Ureter (tissue), 1 donor: ENCODE data around the gene PANK3.

DNA sequence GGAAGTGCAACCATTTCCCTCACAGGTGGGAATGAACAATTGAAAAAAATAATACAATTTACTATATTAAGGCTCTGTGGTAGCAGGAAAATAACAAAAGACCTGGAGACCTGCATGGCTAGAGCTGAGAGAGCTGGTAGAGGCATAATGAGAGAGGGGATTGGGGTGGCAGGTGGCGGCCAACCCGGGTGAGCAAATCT is 86.7 kb upstream of the ATP10B start:
- PRO-cap = no peak

DNA sequence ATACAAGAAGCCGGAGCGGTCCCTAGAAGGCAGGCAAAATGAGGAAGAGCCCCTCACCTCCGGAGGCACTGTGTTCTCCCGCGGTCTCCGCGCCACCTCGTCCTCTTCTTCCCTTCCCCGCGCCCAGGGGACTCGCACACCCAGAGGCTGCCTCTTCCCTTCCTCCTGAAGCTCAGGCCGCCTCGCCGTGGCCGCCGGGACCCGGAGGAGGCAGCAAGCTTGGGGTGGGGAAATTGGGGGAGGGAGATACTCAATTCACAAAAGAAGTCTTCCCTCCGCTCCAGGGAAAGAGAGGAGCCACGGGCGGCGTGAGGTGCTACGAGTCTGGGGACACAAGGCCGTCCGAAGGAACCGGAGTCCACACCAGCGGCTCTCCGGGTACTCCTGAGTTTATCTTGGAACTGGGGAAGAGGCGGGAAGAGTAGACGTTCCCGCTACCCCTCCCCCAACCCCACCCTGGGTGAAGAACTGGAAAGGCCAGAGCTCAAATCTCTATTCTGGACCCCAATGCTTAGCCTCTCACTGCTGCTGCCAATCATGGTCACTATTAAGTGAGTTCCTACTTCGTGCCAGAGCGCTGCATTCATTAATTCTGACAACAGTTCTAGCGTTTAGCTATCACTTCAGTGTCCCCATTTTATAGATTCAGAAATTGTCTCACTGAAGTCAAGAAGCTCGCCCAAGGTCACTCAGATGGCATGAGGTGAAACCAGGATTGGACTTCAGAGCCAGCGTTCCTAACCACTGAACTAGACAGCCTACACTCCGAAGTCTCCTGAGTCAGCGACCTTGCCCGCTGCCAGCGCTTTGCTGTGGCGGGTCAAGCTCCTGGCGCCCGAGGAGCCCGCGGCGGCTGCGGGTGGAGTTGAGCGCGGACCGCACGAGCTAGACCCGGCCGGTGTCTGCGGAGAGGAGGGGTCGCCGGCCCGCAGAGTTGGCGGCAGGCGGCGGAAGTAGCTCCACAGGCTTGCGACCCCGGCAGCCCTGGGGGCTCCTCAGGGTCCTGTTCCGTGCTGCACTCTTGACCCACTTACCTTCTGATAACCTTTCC is 1.8 kb upstream of the GABRB2 start:
- PRO-cap = no peak

- PRO-cap = no peak
These were observed 482 bp upstream of the GABRA1 start for GRCh38 chr5:161847436-161847839.

DNA sequence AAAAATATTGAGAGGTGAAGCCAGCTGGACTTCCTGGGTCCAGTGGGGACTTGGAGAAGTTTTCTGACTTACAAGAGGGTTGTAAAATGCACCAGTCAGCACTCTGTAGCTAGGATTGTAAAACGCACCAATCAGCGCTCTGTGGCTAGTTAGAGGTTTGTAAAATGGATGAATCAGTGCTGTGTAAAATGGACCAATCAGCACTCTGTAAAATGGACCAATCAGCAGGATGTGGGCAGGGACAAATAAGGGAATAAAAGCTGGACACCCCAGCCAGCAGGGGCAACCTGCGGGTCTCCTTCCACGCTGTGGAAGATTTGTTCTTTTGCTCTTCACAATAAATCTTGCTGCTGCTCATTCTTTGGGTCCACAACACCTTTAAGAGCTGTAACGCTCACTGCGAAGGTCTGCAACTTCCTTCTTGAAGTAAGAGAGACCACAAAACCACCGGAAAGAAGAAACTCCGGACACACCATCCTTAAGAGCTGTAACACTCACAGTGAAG is 201.2 kb downstream of the GABRG2 start:
- PRO-cap = no peak

GRCh38 chr5:163153568-163153780 is 283.9 kb upstream of the CCNG1 start:
- PRO-cap = no peak

DNA sequence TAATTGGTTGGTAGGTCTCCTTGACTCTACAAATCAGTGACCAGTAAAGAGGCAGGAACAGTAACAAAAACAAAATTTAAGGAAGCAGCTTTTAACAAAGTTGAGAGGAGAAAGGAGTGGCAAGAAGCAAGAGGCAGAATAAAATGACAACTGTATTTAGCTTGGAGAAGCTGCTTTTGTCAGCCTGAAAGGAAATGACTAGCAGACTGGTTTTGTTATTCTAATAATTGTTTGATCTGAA is 489.7 kb upstream of the TENM2 start:
- PRO-cap = no peak

GRCh38 chr5:167573197-167574363 is 594.8 kb downstream of the TENM2 start:
- PRO-cap = no peak

GRCh38 chr5:167945512-167946130 is 345.8 kb upstream of the WWC1 start:
- PRO-cap = no peak

DNA sequence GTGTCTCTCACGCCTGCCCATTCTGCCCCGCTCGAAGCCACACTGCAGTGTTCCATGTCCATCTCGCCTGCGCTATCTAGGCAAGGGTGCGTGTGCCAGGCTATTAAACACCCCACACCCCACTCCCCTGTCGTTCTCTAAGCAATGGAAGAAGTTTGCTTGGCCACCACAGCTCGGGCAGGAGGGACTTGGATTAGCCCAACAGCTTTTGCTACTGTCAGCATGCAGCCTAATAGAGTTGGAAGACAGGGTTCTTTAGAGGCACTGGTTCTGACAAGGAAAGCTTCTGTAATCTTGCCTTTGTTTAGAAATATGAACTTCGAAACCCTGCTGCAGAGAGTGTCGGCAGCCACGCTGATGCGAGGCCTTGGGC is 268.6 kb upstream of the WWC1 start:
- PRO-cap = no peak

- PRO-cap = no peak
These were observed 10.5 kb downstream of the WWC1 start for GRCh38 chr5:168301804-168302478.

DNA sequence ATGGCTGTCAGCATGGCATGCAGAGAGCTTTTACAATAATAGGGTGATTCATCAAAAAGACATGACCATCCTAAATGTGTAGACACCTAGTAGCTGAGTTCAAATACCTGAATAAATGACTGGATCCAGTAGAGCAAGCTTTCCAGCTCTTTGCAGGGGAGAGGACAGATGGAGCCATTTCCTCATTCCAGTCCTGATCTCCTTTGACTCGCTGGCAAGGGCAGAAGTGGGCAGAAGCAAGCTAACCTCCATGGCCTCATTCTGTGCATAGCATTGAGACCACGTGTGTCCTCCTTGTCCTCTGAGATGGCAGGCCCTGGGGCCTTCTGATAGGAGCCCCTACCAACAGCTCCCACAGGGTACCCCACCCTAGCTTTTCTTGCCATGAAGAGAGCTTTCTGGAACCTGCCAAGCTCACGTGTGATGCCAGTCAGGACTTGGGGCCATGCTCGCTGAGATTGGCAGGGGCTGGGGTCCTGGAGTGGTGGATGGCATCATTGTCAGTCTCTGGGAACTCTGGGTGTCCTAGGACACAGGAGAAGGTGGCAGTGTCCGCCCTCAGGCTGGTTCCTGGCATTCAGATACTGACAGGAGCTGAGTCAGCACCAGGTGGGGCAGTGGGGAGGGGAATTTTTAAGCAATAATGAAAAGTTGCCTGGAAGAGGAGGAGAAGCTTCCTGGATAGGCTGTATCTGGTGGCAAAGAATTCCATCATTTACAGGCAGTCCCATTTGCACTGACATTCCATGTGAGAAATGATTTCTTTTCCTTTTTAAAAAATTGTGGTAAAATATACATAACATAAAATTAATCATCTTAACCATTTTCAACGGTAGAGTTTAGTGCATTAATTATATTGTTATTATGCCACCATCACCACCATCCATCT is 33.7 kb downstream of the WWC1 start:
- PRO-cap = no peak

DNA sequence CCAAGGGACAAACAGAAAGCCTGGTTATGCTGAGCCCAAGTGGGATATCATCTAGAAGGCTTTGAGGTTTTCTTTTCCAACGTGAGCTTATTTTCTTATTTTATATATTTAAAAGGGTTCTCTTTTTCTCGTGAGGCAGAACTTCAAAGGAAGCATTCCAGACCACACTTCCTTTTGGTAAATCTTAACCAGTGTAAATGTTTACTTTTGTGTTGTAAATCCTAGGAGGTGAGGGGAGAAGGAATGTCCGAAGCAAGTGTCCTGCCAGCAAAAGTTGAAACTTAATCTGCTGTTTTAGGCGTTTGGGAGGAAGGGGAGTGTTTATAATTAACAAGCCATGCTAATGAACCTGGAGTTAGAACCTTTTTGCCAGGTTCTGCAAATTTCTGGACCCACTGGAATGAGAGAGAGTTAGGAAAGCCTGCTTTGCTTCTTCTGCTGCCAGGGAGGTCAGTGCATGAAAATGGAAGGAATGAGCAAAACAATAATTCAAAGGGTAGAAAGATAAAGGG is 37.9 kb downstream of the WWC1 start:
- PRO-cap = no peak

DNA sequence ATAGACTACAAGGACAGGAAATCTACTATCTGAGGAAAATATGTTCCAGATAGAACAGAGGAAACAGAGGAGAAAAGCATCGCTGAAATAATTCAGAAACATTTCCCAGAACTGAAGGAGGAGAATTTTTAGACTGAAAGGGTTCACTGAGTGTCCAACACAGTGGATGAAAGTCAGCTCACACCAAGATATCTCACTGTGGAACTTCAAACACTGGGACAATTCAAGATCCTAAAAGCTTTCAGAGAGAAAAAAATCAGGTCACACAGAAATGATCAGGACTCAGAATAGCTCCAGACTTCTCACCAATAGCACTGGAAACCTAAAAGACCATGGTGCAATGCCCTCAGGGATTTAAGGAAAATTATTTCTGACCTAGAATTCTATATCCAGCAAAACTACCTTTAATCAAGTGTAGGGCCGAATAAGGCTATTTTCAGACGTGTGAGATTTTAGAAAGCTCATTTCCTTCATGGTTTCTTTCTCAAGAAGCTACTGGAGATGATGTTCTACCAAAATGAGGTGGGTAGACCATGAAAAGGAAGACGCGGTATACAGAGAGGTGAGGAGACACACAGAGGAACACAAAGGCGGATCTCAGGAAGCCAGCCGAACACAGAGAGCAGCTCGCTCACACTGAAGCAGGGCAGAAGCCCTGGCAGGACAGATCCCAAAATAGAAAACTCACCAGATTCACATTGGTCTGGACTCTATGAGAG is 93.0 kb upstream of the RARS1 start:
- PRO-cap = no peak

DNA sequence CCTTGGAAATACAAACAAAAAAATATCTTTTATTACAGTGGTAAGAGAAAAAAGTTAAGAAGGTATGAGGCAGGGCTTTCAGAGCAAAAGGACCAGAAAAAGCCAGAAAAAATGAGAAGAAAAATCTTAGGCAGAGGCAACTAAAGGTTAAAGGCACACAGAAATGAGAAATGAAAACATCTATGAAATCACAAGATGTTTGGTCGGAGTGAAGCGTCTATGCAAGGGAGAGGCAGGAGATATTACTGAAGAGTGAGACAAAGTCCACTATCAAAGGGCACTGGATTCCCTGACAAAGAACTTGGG is 17.0 kb downstream of the PANK3 start:
- PRO-cap = no peak

DNA sequence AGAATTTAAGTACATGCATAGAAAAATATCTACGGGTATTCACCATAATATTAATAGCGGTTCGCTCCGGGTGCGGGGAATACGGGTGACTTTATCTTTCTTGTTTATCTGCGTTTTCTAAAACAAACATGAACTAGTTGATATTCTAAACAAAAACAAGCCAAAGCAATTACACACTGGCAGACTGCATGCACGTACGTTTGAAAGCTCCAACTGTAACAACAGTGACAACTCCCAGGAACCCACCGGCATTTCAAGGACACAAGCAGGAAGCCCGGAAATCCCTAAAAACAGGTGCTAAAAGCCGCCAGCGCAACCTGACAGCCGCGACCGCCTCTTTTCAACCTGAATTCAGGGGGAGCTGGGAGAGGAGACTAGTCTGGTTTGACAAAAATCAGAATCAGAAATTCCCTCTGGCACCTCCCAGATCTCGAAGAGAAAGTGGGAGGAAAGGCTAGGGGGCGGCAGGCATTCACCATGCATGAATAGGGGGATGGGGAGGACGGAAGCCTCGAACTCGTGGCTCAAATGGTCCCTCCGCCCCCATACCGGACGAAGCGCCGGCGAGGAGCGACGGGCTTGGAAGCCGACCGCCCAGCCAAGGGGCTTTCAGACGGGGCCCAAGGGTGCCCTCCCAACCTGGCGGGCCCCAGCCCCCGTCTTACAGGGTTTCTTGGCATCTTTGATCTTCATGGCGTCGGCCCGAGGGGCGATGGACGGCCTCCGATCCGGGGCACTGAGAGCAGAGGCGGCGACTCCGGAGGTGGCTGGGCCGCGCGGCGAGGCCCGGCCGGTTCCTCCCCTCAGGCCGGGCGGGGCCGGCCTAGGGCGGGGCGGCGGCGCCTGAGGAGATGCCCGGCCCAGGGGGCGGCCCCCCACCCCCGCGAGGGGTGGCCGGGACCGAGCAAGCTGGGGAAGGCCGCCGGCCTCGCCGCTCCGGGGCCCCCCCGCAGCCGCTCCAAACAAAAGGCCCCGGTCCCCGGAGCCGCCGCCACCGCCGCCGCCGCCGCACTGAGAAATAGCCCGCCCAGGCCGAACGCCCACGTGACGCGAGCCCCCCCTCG is at the start of gene PANK3:
TSS of gene PANK3 (minus strand) at position 778 of the 1,064 bp plus-strand sequence.
- PRO-cap = unidirectional peak, plus-strand start at position 546 of the sequence; bidirectional peak, plus-strand start at position 878 of the sequence, minus-strand start at position 796 of the sequence; bidirectional peak, plus-strand start outside the sequence, minus-strand start at position 1,013 of the sequence

- PRO-cap = no peak
These were observed 215.1 kb upstream of the PANK3 start for GRCh38 chr5:168794218-168794656.

GRCh38 chr5:169300373-169300663 is 621 bp downstream of the SLIT3 start:
- PRO-cap = no peak

DNA sequence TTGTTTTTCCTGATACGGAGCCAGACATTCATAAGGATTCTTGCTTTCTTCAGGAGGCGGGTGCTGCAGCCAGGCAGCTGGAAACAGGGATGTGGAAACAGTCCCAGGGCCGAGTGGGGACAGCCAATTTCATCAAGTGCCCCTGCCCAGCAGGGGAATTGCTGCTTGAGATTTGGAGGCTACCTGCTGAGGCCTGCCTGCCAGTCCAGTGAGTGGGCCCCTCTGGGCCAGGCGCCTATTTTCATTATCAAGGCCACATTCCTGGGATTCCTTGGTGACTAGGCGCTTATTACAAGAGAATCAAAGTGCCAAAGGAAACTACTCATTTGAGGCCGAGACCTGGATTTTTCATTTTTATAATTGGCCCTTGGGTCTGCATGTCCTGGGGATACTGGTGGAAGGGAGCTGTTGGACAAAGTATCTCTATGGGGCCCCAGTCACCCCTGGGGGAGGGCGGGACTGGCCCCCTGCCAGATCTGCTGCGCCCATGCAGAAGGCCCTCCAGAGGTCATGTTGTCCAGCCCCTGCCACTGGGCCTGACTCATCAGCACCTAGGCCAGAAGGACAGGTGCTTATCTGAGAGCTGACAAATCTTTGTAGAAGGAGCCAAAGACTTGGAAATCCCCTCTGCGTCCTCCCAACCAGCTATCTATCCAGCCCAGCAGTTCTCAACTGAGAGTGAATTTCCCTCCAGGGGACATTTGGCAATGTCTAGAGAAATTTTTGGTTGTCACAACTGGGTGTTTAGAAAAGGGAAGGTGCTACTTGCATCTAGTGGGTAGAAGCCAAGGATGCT is 45.5 kb downstream of the FOXI1 start:
- PRO-cap = no peak

DNA sequence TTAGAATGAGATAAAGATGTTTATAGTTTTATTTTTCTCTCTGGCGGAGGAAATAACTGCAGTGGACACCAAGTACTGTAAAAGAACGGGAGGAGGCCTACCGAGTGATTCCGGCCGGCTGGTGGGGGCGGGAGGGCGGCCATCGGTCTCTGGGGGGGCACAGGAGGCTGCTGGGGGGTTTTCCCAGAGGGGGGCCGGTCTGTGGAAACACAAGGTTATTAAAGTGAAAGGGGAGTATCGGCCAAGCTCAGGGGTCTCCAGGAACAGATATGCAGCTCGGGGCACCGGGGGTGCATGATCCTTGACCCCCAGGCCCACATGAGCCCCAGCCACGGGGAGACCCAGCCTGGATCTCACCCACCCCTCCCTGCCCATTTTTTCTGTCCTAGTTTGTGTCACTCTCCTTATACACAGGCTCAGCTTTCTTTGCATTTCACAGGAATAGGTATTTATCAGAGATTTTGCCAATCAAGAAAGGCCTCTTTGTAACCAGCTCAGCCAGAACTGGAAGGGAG is 29.2 kb downstream of the LCP2 start:
- PRO-cap = no peak

- PRO-cap = no peak
These were observed 18.9 kb downstream of the LCP2 start for GRCh38 chr5:170278348-170279383.